ENCODE measurements around the genes TMEM234, ZBTB8A, RBBP4 and S100PBP.

DNA sequence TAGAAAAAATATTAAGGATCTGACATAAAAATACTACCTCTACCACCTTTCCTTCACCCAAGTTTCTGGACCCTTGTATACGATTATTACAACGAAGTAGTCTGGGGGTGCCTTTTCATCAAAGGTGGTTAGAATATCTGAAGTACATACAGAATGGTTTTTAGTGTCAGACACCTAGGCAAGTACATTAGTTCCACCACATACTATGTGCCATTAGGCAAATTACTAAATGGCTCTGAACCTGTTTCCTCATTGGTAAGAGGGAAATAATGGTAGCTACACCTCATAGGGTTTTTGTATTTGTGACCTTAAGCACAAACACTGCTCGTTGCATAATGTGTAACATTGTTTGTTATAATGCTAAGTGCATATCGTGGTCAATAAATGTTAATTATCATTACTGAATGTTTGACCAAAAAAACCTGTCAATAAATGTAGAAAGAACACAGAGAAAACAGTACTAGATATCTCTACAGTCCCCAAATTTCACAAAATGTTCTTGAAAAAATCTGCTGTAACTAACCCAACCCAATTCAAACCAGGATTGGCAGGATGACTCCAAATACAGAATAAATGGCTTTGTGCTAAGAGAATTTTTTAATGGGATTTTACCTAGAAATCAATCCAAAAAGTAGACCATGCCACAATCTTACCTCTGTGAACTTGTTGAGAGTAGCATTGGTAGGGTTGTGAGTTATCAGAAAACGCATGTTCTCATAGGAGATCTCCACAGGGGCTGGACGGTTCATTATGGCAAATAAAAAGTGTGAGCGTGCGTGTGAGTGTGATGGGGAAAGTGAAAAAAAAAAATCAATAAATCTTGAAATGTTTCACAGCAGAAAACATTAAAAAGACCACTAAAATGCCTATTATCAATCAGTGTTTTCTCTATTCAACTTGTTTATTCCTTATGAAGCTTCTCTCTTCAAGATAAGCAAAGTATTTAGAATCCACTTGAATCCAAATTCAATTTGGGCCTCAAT lies 19.6 kb downstream of the PTP4A2 start:
- PRO-cap = no peak

DNA sequence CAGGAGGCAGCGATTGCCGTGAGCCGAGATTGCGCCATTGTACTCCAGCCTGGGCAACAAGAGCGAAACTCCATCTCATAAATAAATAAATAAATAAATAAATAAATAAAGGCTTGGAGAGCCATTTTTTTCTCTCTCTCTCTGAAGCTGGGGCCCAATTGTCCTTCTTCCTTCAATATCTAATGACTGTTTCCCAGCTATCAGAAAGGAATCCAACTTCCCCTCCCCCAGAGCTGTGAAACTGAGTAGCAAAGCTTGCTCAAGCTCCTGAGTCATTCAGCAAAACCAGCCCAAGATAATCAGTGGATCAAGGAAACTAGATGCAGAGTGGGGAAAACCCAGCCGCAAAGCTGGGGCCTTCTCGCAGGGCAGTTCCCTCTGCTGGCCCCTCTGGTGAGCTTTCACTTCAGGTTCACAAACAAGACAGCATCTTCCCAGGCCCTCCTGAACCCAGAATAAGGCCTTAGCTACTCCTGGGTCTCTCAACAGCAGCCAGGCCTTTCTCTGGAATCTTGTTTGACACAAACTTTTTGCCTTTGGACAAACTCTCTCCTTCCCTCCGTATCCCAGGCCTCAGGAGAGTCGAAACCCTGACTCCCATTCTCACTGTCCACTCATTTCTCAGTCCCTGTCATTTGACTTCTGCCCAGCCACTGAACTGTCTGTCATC lies 17.8 kb upstream of the PTP4A2 start:
- PRO-cap = no peak

DNA sequence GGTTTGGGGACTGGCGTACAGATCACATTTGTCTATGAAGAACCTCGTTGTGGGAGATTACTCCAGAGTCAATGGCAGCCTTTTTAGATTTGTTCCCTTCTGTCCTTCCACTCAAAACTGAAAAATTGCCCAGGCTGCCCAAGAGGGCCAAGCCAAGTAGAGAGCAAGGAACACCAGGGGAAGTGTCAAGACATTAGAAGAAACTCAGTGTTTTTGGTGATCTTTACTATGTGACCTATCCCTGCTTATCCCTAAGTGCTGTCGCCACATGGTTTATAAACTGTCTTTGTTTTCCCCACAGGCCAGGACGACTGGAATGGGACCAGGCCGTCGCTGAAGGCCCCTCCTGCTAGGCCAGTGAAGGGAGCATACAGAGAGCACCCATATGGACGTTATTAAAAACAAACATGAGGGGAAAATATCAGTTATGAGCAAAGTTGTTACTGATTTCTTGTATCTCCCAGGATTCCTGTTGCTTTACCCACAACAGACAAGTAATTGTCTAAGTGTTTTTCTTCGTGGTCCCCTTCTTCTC lies 28.6 kb downstream of the KHDRBS1 start:
- PRO-cap = no peak

- PRO-cap = no peak
Observed at GRCh38 chr1:32179096-32179439, 407 bp upstream of the TXLNA start.

DNA sequence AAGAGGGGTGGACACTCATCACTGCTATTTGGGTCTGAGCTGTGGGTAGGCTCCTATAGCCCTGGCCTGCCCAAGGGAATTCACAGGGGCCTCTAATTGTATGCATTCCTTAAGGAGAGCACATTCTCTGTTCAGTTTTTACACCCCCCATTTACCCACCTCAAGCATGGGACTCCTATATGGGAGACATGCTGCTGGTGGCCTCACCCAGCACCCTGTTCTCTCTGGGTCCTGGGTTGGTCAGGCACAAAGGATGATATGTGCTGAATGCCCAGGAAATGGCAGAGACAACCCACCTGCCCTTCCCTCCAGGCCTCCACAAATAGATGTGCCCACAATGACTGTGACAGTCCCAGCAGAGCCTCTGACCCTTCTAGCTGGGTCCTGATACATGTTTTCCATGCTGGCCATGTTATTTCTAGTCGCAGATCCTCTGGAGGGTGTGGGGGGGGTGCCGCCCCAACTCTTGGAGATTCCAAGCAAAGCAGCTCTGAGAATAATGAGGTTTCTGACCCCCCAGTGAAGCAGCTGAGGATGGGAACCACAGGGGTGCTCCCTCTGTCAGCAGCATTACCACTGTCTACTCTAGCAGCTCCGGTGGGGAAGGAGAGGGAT lies 1.4 kb upstream of the CCDC28B start:
- PRO-cap = no peak

- PRO-cap = no peak
Observed at GRCh38 chr1:32215841-32216710, 6.1 kb downstream of the TMEM234 start.

DNA sequence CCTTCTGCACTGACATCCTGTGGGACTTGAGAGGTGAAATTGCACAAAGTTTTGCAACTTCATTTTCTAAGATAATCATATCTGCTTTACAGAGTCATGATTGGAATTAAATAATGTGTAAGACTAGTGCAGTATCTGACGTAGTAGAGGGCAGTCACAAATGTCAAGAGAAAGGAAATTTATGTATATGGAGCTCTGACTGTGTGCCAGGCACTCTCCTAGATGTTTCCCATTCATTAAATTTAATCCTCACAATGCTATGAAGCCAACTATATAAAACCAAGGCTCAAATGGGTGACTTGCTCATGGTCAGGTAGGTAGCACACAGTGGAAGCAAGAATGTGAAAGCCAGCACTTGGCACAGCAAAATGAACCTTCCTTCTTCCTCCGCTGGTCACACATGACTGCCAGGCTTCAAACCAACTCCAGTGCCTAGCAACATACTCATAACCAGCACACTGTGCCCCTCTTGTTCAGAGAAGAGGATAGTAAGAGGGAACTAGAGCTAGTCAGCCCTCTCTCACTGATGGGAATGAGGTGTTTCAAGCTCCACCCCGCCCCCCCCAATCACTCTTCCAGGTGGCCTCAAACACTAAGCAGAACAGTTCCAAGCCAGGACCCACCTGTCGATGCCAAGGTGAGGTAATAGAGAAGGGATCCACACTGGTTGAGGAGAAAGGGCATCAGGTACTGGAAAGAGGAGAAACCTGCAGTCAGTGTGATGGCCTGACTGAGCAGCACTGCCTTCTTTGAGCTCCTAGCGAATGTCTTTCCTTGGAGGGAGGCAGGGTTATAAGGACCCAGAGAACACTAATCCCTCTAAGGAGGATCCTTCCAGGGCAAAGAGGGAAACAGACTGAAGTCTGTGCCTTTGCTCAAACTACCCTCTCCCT lies 1.4 kb downstream of the TMEM234 start:
- PRO-cap = no peak

GRCh38 chr1:32221406-32222548 lies at the start of gene TMEM234:
TMEM234 (minus strand) TSS chr1:32222353.
- PRO-cap = bidirectional peak, plus-strand start at chr1:32222112, minus-strand start at chr1:32222020; bidirectional peak, plus-strand start at chr1:32222433, minus-strand start at chr1:32222239

GRCh38 chr1:32234586-32235481 lies 12.2 kb upstream of the FAM167B start:
- PRO-cap = no peak

GRCh38 chr1:32333058-32333459 lies 3.0 kb downstream of the MARCKSL1 start:
- PRO-cap = no peak

DNA sequence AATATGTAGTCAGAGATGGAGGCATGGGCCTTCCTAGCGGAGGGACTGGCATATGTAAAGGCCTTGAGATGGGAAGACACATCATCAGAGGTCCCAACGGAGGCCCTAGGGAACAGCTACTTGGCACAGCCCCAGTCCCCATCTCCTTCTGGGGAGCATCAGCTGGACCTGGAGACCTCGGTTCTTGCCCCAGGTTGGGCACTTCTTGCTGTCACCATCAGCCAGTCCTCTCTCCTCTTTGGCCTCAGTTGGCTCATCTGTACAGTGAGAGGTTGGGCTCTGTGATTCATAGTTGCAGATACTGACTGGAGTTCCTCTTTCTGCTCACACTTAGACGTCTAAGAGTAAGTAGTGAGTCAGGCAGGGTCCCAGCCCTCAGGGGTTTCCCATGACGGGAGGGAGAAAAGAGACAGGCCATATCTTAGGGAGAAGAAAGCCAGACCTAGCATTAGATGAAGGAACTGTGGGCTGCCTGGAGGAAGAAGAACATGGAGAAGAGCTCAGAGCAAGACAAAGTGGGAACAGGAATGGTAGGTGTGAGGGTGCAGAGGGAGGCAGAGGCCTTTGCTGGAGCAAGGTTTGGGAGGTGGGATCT lies 3.5 kb upstream of the MARCKSL1 start:
- PRO-cap = no peak

DNA sequence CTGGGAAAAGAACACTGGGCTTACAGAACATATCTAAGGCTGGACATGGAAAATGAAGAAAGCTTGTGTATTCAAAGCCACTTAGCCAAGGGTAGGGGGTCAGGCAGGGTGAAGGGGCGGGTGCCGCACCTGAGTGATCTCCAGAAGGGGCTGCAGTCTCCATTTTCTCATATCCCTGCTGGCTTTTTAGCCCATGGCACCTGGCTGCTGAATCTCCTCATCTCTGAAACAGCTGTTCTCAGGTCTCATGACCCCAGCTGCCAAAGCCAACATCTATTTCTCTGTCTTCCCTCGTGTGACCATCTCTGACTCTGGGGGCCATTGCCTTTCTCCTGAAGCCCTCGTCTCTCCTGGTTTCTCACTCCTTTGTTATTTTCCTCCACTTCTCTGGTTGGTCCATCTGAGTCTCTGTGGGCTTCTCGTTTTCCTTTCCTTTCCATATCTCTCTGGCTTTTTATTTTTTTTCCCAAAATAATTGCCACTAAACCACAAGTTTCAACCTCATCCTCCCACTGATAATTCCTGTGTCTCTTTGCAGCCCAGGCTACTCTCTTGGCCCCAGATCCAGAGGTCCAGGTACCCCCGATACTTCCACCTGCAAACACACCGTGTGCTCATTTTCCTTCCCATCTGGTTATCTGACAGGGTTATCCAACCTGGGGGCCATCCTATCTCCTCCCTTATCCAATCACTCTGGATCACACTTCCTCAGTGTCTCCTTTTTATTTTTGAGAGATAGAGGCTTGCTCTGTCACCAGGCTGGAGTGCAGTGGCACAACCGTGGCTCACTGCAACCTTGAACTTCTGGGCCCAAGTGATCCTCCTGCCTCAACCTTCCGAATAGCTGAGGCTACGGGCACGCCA lies 15.1 kb downstream of the BSDC1 start:
- PRO-cap = no peak

DNA sequence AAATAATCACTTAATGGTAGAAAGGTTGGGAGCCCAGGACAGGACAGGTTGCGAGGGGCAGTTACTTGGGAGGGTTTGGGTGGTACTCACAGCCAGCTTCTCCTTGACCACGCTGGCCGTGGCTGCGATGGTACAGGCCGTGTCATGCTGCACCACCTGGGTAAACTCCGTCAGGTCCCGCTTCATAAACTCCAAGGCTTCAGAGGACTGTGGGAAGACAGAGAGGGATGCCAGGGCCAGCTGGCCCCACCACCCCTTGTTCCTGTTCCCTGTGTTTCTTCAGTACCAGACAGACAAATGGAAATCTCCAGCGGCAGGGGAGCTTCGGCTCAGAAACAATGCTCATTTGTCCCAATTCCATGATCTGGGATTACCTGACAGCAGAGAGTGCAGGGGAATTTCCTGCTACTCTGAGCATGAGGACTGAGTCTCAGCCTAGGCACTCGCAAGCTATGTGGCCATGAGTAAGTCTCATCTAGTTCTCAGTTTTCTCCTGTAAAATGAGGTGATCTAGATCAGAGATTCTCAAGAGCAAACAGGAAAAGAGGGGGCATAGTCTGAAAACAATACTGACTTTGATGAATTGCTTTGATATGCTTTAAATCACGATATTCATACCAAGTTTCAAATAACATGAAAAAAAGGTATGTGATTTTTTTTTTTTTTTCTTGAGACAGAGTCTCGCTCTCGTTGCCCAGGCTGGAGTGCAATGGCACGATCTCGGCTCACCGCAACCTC lies 7.4 kb downstream of the BSDC1 start:
- PRO-cap = no peak

GRCh38 chr1:32447891-32448388 lies 16.9 kb upstream of the ZBTB8B start:
- PRO-cap = bidirectional peak, plus-strand start at chr1:32448139, minus-strand start at chr1:32448004

- PRO-cap = bidirectional peak, plus-strand start at chr1:32539321, minus-strand start at chr1:32539298; bidirectional peak, plus-strand start at chr1:32539491, minus-strand start at chr1:32539578; bidirectional peak, plus-strand start at chr1:32539847, minus-strand start at chr1:32539820; bidirectional peak, plus-strand start at chr1:32539994, minus-strand start at chr1:32539915
Observed at GRCh38 chr1:32538980-32540135, at the start of gene ZBTB8A. ZBTB8A (plus strand) TSS chr1:32539427.

DNA sequence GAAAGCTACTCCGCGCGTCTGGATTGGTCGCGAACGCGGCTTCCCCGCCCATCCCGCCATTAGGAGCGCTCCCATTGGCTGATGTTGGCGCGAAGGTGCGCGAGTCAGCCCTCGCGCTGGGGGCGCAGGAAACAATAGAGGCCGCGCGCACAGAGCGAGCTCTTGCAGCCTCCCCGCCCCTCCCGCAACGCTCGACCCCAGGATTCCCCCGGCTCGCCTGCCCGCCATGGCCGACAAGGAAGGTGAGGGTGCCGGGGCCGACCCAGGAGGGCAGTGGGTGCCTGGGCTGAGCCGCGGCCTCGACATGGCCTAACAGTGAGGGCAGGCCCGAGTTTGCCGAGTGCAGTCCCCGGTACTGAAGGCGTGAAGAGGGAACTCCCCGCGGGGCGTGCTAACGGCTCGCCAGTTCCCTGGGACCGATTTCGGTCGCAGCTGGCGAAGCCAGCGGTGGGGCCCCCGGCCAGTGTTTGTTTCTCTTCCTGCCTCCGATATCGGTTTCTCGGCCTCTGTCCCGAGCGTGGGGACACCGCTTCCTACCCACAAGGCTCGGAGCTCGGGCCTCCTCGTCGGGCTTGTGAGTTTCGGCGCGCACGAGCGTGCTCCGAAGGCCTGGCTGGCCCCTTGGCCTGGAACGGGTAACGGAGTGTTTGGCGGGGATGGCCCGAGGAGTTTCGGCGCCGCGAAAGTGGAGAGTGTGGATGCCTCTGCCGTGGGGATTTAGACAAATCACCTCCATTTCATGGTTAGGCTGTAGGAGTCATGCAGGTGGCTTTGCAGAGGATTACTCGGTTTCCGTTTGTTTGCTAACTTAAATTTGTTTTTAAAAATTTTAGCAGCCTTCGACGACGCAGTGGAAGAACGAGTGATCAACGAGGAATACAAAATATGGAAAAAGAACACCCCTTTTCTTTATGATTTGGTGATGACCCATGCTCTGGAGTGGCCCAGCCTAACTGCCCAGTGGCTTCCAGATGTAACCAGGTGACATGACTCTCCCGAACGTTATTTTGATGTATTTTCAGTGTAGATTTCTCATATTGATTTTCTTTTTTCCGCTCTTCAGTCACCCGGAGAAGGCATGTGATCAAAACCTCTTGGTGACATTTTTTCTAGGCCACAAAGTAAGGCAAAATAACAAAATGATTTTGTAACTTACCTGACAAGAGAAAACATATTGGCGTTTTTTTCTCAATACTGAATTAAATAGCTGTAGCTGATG lies at the start of gene RBBP4:
Gene RBBP4, plus strand, starts transcription at position 128 of the 1,219 bp plus-strand sequence.
- PRO-cap = bidirectional peak, plus-strand start at position 227 of the sequence, minus-strand start outside the sequence; bidirectional peak, plus-strand start at position 343 of the sequence, minus-strand start at position 357 of the sequence; bidirectional peak, plus-strand start at position 405 of the sequence, minus-strand start at position 549 of the sequence

GRCh38 chr1:32684969-32685920 lies 17.3 kb downstream of the SYNC start:
- PRO-cap = no peak

- PRO-cap = bidirectional peak, plus-strand start at chr1:32716855, minus-strand start at chr1:32716680
Observed at GRCh38 chr1:32716400-32717168, 14.0 kb upstream of the SYNC start.

- PRO-cap = no peak
Observed at GRCh38 chr1:32806762-32807634, 10.2 kb downstream of the YARS1 start.

DNA sequence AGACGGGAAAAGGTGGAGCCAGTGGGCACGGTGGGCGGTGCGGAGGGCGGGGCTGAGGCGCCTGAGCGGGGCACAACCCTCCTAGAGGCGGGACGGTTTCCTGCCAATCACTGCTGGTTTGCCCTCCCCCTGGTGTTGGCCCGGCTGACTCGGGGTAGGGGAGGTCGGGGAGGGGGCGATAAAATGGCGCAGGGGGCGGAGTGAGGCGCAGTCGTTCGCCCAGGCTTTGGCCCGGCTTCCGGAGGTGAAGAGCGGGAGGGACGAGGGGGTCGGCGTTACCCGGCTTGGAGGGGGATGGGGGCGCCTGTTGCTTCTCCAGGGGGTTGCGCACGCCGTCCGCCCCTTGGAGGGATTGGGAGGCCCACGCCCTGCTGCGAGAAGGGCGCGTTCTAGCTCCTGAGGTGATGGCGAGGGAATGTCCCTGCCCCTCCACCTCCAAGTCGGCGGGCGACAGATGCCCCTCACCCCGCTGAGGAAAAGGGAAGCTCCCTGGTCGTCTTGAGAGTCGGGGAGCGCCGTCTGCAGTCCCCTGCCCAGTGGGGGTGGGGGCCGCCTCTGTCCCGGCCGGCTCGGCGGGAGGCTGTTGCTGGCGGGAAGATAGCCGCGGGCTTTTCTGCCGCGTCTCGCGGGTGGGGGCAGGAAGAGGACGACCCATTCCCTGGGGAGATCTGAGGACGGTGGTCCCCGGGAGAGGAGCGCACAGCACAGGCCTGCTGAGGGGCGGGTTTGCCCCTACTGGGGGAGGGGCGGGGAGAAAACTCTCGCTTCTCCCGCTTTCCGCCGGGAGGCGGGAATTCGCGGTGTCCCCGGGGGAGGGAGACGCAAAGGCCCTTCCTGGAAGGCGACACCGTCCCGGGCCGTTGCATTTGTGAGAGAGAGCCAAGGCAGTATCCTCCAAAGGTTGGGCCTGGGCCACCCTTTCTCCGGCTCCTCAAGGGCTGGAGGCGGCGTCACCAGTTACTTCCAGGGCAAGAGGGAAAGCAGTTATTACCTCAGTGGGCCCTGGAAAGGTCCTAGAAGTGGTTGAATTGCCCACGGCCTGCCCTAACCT lies at the start of gene S100PBP:
Gene S100PBP, plus strand, starts transcription at position 208 of the 1,051 bp plus-strand sequence.
- PRO-cap = bidirectional peak, plus-strand start at position 208 of the sequence, minus-strand start outside the sequence; bidirectional peak, plus-strand start at position 387 of the sequence, minus-strand start at position 417 of the sequence; bidirectional peak, plus-strand start at position 863 of the sequence, minus-strand start at position 557 of the sequence

Measured in WTC11 (cell line).